Smooth muscle cell (in vitro differentiated cells): ENCODE measurements around the gene DEPP1.

DNA sequence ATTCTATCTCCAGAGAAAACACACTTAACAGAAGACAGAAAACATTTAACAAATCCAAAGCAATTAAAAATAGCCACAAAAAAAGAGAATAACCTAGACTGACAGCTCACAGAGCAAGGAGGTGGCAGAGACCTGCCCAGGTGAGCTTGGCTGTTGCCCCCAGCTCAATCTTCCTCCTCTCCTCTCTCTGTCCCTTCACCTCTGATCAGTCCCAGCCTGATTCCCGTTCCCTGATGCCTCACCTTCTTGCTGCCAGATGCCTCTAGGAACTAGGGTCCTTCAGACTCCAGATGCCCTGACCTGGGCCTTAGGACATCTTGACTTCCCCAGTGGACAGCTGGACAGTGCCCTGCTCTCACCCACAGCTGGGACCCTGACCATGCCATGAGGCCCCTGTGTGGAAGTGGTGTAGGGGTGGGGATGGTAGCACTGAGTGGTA is 2.3 kb downstream of the DEPP1 start:
- RAMPAGE, long total RNA, result no peak

DNA sequence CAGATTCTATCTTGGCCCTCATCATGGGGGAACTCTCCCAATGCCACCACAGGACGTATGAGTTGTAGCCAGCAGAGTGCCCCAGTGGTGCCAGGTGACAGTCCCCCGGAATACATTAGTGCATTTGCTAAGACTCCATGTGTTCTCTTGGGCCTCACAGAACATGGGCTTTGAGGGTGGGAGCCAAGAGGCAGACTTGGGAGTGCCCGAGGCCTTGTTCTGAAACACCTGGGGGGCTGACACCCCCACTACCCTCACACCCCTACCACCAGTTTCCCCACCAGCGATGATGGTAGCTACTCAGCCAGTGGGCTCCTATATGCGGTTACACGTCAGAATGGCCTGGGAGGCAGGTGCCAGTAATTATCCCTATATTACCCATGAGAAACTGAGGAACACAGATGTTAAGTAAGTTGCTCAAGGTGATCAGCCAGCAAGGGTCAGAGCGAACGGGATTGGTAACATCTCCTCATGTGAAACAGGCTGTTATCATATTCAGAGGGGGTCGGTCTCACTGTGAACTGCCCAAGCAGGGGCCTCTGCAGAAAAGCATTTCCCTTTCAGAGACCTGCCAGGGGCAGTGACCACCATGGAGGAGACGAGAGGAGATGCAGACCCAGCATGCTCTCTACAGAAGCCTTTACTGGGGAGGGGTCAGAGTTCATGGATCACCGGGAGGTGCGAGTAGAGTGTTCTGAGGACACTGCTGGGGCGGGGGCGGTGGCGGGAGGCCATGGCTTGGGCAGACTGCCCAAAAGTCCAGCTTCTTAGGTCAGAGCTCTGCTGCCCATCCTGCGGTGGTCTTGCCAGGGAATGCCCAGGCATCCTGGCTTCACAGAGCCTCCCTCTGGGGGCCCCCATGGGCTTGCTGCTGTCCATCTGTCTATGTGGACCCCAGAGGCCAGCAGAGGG is 1.6 kb downstream of the DEPP1 start:
- RAMPAGE, long total RNA, result no peak

DNA sequence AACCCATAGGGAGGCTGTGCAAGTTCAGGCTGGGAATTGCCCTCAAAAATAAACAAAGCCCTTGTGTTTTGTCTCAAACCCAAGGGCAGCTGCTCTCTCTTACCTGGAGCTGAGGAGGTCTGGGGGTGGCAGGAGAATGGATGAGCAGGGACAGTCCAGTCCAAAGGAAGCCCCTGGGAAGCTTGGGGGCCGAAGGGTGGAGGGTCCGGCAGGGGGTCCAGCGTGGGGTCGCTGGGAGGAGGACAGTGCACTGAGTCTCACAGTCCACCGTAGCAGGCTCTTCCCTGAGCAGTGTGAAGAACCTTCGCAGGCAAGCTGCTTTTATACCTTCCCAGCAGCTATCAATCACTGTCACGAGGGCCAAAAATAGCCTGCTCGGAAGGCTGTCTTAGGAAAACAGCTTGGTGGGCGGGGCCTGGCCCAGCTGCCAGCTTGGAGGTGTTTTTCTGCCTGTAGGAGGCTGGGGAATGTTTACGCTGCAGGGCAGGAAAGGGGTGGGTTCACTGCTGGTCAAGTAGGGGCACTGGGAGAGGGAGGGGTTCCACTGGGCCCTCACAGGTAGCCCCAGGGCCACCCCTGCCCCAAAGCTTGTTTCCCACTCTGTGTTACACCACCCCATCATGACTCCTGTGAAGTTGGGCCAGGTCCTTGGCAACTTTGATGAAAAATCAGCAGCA is at the start of gene DEPP1:
DEPP1 (minus strand) TSS at position 295 of the 677 bp plus-strand sequence.
- RAMPAGE, long total RNA, result no peak

- RAMPAGE, long total RNA, result no peak
Measured at GRCh38 chr10:44981219-44982041, 2.8 kb upstream of the DEPP1 start.

GRCh38 chr10:44994269-44994624 is 6.5 kb upstream of the ZNF22 start:
- RAMPAGE, long total RNA, result no peak

DNA sequence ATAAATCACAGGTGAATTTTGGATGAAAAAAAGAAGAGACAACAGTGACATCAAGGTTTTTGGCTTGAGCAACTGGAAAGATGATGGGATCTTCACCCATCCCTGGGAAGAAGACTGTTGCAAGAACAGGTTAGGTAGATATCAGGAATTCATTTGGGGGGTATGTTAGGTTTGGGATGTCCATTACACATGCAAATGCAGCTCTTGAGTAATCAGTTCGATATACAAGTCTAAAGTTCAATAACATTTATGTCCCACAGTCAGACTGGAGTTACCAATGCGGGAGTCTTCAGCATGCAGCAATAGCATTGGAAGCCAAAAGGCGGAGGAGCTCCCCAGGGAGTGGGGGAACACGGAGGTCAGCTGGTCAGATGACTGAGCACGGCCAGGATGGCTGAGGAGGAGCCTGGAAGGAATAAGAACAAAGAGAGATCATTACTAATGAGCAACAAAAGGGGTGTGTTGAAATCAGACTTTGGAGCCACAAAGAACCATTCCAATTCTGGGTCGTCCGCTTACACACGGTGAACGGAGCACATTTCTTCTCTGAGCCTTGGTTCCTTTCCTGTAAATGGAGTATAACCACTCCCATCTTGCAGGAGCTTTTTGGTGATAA is 604 bp upstream of the ZNF22 start:
- RAMPAGE, long total RNA, result no peak

GRCh38 chr10:45470140-45470636 is 65.0 kb downstream of the MARCHF8 start:
- RAMPAGE, long total RNA, result no peak

DNA sequence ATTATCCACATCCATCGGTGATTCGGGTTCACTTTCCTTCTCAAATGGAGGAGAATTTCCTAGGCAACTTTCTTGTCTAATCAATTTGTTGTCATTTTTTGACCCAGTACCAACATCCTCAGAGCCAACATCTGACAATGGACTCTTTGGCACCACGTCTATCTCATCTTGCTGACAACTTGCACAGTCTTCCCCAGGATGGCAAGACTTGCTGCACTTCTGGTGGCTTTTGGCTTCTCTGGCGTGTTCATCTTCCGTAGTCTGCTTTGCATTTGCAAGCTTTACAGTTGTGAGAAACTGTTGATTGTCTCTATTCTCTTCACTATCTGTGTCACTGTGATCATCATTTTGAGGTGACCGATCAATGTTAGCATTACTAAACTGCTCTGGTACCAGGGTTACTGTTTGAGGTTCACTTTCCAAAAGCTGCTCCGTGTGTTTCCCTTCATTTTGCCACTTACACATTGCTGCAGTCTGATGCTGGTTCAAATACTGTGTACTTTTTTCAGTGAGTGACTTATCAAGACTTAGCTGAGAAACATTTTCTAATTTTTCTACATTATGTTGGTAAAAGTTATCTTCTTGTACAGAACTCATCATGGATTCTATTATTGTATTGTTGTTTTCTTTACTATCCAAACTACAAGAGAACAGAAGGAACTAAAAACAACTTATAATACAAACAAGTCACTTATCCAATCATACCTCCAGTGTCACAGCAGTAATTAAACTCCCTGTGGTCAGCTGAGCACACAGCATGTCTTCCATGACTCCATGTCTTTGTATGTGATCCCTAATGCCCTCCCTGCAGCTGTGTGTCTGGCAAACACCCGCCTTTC is 7.8 kb upstream of the TIMM23 start:
- RAMPAGE, long total RNA, result no peak

GRCh38 chr10:45974099-45974422 is 1.8 kb downstream of the TIMM23 start:
- RAMPAGE, long total RNA, result no peak

- RAMPAGE, long total RNA, result no peak
Measured at GRCh38 chr10:46018653-46019764, 11.4 kb downstream of the NCOA4 start.

DNA sequence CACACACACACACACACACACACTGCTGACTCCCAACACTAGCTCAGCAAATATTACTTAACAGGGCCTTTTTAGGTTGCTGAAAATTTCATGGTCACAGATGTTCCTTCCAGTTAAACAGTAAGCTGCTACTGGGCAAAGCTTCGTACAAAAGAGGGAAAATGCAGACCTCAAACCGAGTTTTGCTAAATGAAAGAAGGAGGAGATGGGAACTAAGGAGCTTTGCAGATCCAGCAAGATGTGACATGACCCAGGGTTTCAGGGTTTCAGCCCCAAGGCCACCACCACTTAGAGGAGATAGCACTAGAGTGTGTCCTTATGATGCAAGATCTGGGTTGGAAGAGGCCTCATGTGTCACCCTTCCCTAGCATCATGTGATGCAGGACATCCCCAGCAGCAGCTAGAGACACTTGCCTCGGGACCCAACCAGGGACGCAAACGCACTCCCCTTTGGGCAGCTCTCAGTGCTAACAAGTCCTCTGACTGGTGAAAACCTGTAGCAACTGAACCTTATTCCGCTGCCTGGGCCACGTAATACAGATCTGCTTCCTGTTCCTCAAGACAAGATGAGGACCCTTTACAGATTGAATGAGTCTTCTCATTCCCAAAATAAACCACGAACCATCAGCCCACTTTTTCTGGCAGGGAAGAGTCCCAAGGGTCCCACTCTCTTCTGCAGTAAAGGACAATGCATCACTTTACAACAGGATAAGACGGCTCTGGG is 45.0 kb upstream of the GDF10 start:
- RAMPAGE, long total RNA, result no peak

DNA sequence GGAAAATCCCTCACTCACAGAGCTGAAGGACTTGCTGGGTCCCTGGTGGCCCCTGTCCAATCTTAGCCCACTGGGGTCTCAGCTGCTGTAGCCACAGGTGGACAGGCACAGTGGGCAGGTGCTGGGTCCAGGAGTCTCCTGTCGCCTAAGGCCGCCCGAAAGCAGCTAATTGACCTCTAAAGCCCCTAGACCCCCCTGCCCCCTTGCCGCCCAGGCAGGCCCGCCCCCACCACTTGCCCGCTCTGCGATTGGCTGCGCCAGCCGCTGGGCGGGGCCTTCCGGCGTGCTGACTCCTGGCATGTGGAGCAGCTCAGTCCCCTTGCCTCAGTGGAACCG is 59.8 kb upstream of the AGAP9 start:
- RAMPAGE, long total RNA, result no peak

GRCh38 chr10:48140287-48140613 is 134.2 kb downstream of the FRMPD2 start:
- RAMPAGE, long total RNA, result no peak

DNA sequence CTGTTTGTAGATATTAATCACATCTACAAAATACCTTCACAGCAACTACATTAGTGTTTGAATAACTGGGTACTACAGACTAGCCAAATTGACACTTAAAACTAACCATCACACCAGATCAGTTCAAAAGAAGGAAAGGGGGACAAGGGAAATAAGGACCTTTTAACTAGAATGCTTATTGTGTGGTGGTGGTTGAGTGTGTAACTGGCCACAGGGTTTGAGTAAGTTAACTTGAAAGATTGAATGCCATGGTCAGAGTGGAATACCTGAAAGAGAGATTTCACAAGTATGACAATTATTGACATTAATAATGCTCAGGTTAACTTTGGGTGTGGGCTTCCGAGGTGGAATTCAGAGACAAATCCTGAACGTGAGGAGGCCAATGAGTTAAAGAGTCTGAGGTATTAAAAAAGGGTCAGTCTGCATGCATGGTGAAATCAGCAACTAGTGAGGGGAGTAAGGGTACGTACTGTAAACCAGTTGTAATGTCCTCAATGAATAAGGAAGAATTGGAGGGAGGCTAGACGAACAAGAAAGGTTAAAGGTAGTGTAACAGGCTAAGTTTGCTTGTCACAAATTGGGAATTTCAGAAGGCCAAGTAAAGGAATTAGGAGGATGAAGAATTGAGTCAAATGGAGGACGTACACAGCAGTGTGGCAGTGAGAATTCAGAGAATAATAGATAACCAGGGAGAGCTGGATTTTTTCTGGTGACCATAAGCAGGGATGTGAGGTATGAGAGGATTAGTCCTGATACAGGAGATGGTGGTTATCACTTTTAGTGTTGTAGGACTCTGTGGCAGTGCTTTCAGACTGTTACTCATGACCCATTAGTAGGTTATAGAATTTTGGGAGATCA is 12.0 kb downstream of the MAPK8 start:
- RAMPAGE, long total RNA, result no peak

DNA sequence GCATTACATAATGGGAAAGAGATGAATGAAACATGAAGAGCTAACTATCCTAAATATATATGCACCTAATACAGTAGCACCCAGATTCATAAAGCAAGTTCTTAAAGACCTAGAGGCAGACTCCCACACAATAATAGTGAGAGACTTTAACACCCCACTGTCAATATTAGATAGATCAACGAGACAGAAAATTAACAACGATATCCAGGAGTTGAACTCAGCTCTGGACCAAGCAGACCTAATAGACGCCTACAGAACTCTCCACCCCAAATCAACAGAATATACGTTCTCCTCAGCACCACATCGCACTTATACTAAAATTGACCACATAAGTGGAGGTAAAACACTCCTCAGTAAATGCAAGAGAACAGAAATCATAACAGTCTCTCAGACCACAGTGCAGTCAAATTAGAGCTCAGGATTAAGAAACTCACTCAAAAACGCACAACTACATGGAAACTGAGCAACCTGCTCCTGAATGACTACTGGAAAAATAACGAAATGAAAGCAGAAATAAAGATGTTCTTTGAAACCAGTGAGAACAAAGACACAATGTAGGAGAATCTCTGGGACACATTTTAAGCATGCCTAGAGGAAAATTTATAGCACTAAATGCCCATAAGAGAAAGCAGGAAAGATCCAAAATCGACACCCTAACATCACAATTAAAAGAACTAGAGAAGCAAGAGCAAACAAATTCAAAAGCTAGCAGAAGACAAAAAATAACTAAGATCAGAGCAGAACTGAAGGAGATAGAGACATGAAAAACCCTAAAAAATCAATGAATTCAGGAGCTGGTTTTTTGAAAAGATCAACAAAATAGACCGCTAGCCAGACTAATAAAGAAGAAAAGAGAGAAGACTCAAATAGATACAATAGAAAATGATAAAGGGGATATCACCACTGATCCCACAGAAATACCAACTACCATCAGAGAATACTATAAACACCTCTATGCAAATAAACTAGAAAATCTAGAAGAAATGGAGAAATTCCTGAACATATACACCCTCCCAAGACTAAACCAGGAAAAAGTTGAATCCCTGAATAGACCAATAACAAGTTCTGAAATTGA is 67.5 kb downstream of the MAPK8 start:
- RAMPAGE, long total RNA, result no peak

DNA sequence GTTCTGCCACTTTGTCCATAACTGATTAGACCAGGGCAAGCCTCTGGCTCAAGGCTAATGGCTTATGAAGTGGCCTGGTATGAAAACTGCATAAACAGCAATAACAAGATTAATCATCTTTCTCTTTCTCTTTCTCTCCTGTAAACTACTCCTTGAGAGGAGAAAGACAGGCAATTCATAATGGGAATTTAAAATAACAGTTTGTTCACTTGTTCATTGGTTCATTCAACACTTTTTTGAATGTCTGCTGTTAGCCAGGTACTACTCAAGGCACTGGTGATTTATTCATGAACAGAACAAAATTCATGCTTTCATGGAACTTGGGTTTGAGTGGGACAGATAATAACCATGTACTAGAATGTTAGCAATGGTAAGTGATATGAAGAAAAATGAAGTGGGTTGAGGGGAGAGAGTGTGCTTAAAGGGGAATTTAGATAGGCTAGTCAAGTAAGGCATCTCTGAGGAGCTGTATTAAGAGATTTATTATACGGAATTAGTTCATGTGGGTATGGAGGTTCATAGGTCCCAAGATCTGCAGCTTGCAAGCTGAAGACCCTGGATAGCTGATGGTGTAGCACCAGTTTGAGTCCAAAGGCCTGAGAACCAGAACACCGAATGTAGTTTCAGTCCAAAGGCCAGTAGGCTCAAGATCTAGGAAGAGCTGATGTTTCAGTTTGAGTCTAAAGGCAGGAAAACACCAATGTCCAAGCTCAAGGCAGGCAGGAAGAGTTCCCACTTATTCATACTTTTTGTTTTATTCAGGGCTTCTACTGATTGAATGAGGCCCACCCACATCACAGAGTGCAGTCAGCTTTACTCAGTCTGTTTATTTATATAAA is 83.2 kb downstream of the MAPK8 start:
- RAMPAGE, long total RNA, result no peak

DNA sequence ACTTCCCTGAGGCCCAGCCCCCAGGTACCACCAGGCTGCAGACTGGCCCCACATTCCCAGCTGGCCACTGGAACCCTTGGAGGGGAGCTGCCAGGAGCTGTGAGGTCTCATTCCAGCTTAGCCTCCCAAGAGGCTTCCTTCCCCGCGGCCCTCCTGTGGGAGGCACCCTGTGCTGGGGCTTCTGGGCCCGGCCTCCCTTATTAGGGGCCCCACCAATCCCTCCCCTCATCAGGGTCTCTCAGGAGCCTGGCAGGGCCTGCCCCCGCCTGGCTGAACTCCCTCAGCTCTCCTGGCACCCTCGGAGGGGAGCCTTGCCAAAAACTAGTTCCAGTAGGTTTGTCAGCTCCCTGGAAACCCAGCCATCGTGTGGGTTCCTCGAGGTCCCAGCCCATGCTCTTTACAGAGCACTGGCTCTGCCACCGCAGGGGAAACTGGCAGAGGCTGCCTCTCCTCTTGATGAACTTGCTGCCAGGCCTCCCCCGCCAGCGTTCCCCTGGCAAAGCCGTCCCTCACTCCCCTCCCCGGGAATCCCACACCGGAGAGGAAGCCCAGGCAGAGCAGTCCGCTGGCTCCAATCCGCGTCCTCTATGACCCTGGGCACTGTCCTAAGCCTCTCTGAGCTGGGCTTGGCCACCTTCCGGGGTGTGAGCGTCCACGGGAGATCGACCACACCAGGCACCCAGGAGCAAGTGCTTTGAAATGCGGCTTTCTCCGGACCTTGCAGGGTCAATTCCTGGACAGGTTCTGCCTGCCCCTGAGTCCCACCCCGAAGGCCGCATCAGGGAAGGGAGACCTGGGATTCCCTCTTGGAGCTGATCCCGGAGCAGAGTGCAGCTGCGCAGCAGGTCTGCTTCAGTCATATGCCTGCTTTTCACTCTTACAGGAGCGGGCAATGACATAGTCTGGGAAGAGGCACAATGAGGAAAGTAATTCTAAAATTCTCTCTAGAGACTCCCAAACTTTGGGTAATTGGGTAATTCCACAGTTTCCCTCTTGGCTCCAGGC is 139.7 kb downstream of the ARHGAP22 start:
- RAMPAGE, long total RNA, result no peak

DNA sequence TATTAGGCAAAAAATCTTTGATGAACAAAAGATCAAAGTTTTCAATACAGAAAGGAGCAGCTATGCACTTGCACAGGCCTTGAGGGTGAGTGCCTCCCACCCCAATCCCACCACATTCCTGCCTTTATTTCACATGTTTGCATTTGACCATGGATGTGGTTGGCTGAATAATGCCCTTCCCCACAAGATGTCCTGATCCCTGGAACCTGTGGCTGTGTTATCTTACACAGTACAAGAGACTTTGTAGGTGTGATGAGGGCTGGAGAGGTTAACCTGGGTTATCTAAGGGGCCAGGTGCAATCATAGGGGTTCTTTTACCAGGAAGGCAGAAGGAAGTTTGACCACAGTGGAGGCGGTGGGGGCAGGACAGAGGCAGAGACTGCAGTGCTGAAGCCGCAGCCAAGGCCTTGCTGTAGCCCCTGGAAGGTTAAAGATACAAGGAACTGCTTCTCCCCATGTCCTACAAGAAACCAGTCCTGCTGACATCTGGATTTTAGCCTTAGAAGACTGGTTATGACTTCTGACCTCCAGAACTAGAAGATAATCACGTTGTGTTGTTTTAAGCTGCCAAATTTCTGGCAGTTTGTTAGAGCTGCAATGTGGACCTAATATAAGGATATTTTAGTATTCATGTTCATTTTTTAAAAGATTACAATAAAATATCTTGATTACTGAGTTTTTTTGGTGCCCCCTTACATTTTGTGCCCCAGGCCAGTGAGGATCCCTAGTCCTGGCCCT is 136.7 kb downstream of the ARHGAP22 start:
- RAMPAGE, long total RNA, result no peak

GRCh38 chr10:48526055-48527030 is 78.5 kb downstream of the ARHGAP22 start:
- RAMPAGE, long total RNA, result no peak

GRCh38 chr10:48672757-48673270 is 11.9 kb upstream of the WDFY4 start:
- RAMPAGE, long total RNA, result no peak